H4 (cell line): ENCODE results near the genes MANSC1 and BORCS5.

- RAMPAGE, long total RNA = no peak
Measured at GRCh38 chr12:11736699-11737425, 87.4 kb downstream of the ETV6 start.

GRCh38 chr12:11756376-11757552 is 107.3 kb downstream of the ETV6 start:
- RAMPAGE, long total RNA = no peak

- RAMPAGE, long total RNA = no peak
Measured at GRCh38 chr12:11763047-11763534, 113.6 kb downstream of the ETV6 start.

DNA sequence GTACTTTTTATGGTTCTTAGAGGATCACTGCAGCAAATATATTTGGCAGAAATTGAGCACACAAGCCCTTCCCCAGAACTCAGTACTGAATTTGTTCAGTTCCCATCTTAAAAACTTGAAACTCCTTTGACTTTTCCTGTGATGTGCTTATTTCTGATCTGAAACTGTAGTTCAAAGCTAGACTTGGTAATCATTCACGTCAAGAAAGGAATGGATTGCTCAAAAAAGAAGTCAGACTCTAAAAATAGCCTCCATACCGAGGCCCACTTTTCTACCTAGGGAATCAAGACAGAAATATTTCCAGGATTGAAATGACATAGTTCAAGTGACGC is 129.7 kb downstream of the ETV6 start:
- RAMPAGE, long total RNA = no peak

DNA sequence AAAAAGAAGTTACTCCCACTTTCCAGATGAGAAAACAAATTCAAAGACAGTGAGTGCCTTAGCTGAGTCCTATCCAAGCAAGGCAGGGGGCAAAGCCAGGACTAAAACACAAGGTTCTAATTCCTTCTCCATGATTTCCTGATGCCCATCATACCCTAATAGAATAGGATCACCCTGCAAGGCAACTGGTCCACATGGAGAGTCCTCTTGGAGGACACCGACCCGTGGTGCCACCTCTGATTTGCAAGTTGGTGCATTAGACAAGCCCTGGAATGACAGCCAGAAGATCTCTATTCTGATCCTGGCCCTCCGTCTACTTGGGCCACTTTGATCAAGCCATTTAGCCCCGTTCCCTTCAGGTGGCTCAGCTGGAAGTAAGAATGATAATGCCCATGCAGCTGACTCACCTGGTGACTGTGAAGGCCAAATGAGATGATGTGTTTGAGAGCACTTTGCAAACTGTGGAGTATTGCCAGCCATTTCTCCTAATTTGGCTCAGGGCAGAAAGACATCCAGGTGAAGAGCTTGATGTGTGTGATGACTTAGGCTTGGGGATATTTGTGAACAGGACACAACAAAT is 165.8 kb downstream of the ETV6 start:
- RAMPAGE, long total RNA = no peak

DNA sequence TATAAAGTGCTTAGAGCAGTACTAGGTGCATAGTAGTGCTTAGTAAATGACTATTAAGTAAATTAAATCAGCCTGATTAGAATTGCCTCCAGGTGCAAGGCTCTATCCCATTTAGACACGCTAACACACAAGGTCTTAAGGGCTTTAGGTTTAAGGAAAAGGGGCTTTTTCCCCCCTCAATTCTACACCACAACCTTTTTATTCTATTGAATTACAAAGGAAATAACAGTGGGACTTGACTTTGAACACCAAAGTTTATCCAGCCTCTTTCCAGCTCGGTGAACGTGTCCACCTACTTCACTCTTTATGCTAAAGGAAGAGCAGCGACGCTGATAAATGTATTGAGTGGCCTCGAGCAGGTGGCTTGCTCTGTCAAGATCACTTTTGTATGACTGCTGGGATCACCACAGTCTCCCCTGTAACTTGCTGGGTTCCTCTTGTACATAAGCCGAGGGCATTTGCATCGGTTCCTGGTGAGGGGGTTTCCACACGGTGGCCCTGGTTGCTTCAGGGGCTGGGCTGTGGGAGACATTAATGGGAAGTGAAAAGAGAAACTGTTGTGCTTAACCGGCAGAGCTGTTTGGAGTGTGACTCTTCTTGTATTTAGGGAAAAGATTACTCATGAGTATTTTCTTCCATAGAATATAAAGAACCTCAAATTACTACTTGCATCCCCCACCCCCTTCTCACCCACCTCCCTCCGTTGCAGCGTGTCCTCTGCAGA is 186.7 kb downstream of the ETV6 start:
- RAMPAGE, long total RNA = no peak

GRCh38 chr12:11838343-11838850 is 188.9 kb downstream of the ETV6 start:
- RAMPAGE, long total RNA = no peak

GRCh38 chr12:11877738-11878739 is 192.7 kb upstream of the BCL2L14 start:
- RAMPAGE, long total RNA = no peak

DNA sequence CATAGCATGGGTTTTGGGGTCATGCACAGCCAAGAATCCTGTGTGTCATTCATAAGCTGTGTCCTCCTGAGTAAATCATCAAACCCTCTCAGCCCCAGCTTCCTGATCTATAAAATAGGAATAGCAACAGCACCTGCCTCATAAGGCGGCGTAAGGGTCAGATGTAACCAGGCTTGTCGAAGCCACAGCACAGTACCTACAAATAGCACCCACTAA is 188.4 kb upstream of the BCL2L14 start:
- RAMPAGE, long total RNA = no peak

DNA sequence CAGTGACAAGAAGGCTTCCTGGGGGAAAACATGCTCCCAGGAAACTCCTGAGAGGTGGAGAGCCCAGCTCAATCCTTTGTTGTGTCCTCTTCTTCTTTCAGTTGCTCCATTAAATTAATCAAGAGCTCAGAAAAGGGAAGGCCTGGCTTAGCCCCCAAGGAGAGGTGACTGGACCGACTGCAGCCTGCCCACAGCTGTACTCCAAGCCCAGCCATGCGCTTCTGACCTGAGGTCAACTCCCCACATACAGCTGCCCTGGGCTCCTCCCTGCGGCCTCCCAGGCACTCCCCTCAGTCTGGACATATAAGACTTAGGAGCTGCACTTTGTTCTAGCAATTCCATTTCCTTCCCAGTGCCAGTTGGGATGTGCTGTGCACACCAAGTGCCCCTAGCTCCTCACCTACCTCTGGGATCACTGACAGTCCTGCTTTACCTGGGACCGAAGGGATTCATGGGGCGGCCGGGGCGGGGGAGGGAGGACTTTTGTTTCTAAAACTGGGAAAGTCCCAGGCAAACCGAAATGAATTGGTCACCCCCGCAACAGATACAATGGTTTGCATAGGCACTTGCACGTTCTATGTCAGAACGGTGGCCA is 59.4 kb upstream of the BCL2L14 start:
- RAMPAGE, long total RNA = no peak

- RAMPAGE, long total RNA = no peak
Measured at GRCh38 chr12:12087879-12088511, 17.3 kb downstream of the BCL2L14 start.

- RAMPAGE, long total RNA = start-site peak on the plus strand at chr12:12110982-12110986, 75 reads
Measured at GRCh38 chr12:12110896-12111383, 40.2 kb downstream of the BCL2L14 start.

- RAMPAGE, long total RNA = no peak
Measured at GRCh38 chr12:12267459-12267872, 622 bp upstream of the LRP6 start.

- RAMPAGE, long total RNA = no peak
Measured at GRCh38 chr12:12349649-12350933, at the start of gene MANSC1. Gene MANSC1 (minus strand): TSS chr12:12350242.

GRCh38 chr12:12356686-12357865 is at the start of gene BORCS5:
Gene BORCS5 (plus strand): TSS chr12:12357078.
- RAMPAGE, long total RNA = start-site peak on the plus strand at chr12:12357074-12357078, 28 reads

GRCh38 chr12:12456449-12457152 is 99.7 kb downstream of the BORCS5 start:
- RAMPAGE, long total RNA = no peak

DNA sequence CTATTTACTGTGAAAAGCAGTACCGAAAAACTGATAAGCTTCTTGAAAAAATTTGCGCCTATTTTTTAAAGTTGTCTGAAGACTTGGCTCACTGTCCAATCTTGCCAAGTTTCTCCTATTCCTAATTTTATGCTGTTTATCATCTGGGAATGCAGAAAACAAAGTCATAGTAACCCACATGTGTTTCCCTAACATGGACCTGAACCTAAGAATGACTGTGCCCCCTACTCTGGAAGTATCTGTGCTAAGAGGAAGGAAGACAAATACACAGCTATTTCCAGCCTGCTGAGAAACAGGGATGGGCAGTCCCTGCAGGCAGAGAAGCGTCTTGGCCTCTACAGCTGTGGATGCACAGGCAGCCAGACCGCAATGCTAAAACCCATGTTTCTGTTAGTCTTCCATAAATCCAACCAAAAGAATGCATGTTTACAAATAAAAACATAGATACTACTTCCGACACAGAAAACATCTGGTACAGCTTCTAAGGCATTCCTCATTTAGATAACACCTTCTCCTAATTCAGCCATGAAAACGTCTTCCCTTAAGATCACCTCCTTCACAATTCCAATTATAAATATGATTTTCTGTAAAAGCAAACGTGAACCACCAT is 56.1 kb downstream of the DUSP16 start:
- RAMPAGE, long total RNA = no peak

DNA sequence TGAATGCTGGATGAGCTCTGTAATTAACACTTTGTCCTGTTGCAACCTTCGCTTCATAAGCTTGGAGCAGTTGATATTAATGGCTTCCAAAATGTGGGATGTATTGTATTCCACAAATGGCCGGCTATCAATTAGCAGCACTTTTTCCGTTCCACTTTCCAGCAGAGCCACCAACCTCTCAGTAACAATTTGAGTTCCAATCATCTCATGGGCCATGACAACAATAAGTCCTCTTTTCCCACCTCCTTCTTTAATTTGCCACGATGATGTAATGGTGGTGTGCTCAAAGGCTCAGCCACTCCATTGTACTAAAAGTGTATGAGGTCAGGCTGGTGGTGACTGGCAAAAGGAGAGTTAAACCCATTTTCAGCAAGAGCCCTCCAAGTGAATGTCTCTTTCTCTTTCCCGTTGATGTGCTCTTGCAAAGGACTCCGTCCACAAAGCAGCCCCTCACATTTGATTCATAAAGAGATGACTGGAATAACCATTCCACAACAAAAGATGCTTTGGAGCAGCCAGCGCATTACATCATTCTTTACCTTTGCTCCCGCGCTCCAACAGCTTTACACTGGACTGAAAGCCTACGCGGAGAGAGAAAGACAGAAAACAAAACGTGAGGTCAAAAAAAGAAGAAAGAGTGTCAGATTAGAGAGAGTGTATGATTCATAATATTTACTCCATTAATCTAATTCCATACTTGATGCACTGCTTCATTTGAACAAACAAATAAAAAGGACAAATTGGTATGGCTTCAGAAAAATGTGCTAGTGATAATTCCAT is 41.6 kb downstream of the DUSP16 start:
- RAMPAGE, long total RNA = no peak

- RAMPAGE, long total RNA = no peak
Measured at GRCh38 chr12:12624300-12624758, 12.7 kb downstream of the CREBL2 start.

DNA sequence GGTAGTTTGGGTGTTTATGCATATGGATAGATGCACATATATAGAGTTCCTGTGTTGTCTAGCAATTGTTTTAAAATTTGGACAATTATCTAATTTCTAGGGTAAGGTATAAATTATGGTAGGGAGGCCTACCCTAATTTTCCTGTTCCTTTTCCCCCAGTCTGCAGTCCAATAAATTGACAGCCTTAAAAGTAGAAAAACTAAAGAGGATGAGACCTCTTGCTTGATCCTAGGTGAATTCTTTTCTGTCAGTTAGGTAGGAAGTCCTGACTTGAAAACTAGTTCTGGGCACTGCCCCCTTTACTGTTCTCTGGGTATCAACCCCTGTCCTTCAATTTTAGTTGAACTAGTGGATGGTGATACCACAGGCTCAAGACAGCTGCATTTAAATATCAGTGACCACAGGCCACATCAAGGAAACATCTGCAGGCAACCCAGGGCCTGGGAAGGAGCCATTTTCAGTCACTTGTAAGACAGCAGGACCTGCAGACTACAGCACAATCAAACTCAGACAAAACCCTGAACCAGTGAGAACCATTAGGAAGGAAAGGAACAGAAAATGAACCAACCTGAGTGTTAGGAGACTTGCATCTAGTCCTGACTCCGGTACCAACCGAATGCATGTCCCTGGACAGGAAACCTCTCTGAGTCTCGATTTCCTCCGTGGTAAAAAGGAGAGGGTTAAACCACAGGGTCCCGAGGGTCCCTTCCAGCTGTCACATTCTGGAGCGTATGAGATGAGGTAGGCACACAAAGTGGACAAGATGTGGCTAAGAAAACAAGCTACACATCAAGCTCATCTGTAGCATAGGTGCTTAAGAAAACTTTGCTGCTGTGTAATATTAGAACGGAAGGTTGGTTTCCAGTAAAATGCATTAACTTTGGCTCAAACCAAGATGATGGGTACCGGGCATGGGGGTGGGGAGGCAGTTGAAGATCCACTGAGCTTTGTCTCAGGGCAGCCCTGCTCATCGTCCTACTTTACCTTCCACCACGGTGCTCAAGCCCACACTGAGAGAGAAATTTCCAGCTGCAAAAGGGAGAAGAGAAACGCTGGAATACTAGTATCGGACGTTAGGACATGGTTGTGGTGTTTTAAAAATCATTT is 1.7 kb upstream of the CDKN1B start:
- RAMPAGE, long total RNA = no peak